WTC11 (cell line): ENCODE data around the gene VAMP7.

DNA sequence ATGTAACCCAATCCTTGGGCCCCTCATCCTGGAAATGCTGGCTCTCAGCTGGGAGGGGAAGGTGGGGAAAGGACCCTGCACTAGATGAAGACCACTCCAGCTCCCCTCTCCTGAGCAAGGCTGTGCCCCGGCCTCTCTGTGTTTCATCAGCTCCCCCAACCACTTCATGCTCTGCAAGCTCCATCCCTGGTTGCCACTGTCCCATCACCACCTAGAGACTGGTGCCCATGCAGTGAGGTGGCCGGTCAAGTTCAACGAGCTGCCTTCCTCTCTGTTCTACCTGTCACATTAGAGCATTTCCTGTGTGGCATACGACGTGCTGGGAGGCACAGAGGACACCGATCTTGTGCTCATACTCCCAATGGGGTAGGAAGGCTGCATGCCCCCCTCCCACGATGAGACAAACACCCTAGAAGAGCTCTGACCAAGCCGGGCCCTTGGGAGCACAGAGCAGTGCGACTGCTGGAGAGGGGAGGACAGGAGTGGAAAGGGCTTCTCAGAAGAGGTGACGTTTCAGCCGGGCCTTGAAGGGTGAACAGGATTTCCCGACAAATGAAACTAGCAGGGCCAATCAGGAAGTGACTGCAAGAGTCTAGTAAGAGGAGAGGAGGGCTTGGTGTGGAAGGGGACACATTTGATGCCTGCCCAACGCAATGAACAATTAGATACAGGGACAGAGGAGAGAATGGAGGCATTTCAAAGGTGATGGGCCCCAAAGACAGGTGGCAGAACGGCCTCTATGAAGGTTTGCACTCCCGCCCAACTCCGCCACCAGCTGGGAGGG, 4.2 kb downstream of the HCFC1 start:
- PRO-cap = no peak

DNA sequence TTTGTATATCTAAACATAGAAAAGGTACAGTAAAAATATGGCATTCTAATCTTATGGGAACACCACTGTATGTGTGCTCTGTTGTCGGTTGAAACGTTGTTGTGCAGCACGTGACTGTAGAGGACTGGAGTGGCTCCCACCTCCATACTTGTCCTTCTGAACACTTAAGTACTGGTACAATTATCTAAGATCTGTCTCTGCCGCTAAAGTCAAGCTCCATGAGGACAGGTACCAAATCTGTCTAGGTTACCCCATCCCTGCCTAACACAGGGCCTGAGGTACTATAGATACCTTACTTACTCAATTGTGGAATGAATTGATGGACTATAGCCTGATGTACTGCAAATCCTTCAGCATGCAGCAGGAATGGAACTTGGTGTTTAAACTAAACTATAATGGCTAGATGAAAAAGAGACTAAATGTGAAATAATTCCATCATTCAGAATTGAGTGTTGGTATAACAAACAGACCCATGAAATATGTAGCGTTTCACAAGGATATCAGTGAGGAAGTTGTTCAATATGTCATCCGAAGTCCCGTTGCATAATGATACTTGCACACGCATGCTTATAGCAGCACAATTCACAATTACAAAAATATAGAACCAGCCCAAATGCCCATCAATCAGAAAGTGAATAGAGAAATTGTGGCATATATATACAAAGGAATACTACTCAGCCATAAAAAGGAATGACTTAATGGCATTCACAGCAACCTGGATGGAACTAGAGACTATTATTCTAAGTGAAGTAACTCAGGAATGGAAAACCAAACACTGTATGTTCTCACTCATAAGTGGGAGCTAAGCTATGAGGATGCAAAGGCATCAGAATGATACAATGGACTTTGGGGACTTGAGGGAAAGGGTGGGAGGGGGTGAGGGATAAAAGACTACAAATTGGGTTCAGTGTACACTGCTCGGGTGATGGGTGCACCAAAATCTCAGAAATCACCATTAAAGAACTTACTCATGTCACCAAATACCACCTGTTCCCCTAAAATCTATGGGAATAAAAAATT, 20.4 kb downstream of the MECP2 start:
- PRO-cap = no peak

GRCh38 chrX:154096066-154096509, 1.4 kb downstream of the MECP2 start:
- PRO-cap = no peak

- PRO-cap = no peak
Measured at GRCh38 chrX:154116252-154116866, 18.8 kb upstream of the MECP2 start.

GRCh38 chrX:154136435-154137334, 7.4 kb upstream of the OPN1LW start:
- PRO-cap = unidirectional peak, minus-strand start at chrX:154137129

DNA sequence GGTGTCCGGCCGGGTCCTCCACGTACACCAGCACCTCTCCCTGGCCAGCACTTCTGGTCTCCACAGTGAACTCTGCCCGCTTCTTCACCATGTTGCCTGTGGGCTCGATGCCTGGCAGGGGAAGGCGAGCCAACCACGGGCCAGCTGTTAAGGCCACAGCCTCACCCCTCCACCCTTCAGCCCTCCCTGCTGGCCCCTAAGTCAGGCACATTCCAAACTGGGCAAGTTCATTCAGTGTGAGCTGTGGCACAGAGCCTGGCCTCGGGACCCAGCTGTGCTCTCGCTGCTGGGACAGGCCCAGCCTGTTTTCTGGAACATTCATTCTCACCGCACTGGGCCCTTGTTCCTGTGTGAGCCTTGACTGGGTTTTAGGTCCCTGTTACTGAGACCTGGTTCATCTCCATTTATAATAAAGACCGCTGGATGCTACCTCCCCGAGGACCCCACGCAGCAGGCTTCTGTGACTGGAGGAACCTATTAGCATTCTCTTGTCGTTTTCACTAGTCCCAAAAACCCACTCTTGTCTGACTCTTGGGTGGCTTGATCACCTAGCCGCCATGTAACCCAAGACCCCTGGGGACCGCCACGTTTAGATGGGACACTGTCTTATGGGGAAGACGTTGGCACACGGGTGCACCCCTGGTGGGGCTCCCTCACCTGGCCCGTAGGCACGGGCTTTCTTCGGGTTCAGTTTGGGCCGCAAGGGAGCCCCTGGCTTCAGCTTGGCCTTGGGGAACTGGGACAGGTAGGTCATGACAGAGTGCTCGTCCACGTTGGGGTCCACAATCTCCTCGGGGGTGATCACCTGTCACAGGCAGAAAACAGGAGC, 7.5 kb downstream of the FLNA start:
- PRO-cap = no peak

GRCh38 chrX:154367569-154368286, 6.7 kb downstream of the FLNA start:
- PRO-cap = no peak

DNA sequence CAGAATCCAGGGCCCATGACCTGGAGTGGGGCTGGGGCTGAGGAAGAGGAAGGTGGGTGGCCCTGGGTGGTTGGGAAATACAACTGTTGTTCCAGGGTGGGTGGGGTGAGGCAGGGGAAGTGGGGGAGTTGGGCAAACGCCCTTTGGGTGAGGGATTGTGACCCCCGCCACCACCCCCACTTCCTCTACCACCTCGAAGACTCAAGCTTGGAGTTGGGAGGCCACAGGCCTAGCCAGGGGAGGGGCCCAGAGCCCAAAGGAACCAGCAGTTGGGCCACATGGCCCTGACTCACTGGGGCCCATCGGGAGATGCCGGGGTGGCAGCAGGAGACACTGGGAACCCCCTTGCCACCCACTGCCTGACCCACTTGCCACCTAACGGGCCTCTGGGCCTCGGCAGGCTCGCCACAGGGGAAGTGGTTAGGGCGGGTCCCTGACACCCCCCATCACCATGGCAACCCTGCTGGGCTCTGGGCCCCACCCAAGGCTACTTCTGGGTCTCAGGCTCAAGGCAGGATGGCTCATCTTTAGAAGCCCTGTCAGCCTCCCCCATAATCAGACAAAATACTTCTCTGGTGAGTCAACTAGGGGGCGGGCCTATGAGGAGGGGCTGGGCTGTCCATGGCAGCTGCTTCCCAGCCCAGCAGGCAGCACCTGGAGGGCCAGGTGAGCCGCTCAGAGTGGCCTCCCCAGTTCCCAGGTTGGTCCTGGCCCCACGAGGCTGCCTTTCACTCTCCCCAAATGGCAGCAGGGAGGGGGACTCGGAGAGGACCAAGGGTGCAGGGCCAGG, 5.7 kb downstream of the FLNA start:
- PRO-cap = bidirectional peak, plus-strand start at position 646 of the sequence, minus-strand start at position 514 of the sequence

DNA sequence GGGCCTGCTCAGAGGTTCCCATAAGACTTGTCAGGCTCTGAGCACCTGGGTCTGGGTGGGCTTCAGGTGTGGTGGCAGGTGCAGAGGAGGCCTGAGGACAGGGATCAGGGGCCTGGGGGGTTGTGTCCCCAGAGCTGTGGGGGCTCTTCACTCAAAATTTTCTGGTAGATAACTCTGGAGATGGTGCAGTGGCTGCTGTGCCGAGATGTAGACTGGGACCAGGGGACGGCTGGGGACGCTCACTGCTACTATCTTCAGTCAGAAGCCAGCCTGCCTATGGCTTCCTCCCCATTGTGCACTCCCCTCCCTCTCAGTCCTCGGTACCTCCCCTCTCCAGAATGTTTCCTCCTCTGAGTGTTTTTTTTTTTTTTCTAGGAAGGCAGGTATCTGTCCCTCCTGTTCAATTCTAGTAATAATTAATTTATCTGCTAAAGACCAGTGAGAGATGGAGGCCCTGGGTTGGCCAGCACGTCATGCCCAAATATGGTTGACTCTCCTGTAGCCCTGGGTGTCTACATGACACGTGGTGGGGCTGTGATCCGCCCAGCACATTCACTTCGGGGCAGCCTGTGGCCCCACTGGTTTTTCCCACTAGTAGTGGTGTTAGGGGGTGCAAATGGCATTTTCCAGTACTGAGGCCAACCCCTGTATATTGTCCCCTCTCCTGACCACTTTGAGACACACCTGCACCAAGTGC, 1.9 kb downstream of the FLNA start:
- PRO-cap = no peak

GRCh38 chrX:154382301-154382550, 3.1 kb downstream of the EMD start:
- PRO-cap = no peak

GRCh38 chrX:154390007-154390478, 8.1 kb upstream of the RPL10 start:
- PRO-cap = unidirectional peak, plus-strand start at chrX:154390288

DNA sequence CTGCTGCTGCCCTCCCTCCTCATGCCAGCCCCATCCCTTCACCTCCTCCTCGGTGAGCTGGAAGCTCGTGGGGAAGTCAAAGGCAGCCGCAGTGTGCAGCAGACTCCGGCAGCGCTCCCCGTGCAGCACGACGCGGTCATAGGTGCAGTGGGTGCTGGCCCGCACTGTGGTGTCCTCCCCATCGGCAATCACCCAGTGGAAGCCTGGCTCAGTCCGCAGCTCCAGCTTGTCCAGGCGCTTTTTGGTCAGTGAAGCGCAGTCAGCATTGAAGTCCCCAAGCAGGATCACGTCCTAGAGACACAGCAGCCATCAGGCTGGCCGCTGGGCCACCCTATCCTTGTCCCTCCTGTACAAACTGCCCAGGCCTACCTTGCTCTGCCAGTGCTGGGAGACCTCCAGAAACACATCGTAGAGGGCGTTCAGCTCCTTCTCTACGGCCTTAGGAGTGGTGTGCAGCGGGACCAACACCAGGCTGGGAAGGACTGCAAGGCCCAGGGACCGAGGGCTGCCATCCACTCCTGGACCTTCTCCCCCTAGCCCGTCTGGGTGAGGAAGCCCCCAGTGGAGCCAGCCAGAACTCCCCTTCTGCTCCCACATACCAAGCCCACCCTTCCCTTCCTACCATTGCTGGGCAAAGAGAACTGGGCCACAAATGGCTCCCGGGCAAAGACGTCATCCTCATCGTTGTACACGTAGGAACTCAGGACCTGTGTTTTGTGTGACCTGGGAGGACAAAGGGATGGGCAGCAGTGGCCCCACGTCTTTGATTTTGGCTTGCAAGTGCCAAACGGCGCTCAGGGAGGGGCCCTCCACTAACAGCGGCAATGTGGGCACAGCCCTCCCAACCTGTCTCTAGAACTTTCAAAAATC, 5.0 kb downstream of the RPL10 start:
- PRO-cap = no peak

DNA sequence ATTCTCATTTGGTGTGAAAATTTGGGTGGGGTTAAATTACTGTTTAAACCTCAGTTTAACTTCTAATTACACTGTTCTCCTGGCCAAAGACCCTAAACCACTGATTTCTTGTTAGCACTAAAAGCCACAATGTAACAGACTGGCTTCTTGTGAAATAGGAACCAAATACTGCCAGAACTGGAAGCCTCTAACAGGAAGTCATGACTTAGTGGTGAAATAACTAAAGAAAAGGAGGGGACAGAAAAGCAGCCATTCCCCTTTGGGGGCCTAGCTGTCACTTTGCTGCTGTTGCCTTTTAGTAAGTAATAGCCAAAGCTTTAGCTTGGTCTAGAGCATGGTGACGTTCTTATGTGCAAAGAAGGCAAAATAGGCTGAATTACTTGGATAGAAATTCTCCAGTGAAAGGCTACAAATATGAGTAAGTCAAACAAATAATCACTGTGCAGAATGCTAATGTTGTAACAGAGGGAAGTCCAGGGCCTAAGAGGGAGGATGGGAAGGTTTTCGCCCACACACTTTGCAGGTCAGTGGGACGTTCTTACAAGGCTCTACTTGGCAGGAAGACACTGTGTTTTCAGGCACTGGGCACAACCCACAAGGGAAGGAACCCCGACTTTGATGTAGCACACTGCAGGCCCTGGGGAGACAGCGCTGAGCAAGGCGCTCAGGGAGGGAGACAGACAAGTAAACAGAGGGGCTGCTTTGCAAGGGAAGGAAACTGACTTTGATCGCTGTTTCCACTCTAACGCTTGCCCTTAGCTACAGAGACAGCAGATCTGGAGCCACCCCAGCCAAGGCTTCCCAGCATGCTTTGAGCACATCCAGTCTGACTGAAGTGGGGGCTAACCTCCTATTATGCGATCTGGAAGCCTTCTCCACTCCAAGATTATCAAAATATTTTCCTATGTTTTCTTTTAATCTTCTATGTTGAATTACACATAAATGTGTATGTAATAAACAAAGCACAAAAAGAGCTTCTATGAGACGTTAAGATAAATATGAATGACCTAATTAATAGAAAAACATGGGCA, 16.6 kb downstream of the GAB3 start:
- PRO-cap = no peak

- PRO-cap = no peak
Measured at GRCh38 chrX:154761352-154762287, 1.0 kb upstream of the DKC1 start.

DNA sequence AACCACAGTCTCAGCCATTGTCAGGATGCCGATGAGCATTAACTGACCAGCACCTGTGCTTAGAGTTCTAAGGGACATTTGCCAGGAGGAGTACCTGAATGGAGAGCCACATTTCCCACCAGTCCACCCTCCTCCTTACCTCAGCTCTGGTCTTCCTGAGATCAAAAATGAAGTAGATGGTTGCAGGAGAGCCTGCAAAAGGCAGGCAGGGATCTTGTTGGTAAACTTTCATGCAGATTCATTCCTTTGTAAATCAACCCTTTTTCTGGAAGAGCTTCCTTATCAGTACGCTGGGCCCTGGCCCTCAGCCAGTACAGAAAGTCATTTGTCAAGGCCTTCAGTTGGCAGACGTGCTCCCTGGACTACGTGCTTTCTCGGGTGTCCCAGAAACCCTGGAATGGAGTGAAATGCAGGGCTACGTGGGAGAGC, 68.7 kb upstream of the VBP1 start:
- PRO-cap = no peak

- PRO-cap = no peak
Measured at GRCh38 chrX:155188974-155189405, 27.3 kb upstream of the VBP1 start.

GRCh38 chrX:155215432-155215711, 888 bp upstream of the VBP1 start:
- PRO-cap = no peak

DNA sequence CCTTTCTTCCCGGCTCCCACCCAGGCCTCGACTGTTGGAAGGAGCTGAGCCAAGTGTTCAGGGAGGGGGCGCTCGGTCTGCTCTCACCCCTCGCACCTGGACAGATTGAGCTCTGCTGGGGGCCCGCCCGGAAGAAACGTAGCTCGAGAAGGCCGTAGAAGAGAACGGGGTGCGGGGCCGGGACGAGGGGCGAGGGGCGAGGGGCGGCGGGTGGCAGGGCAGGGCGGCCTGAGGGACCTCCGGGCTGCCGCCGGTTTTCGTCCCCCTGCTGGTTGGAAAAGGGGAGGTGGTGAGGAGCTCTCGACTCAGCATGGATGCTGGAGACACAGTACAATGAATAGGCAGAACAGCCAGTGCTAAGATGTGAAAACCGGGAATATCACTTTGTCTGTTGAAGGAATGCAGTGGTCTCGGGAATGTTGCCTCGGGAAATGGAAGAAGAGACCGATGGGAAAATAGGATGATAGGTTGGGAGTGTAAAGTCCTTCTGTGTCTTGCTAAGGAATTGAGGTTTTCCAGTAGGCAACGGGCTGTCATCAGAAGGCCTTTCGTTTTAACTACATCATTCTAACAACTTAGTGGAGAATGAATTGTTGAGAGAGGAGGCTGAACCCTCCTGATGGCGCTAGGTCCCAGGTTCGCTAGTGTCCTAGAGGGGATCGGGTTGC, 500 bp downstream of the VBP1 start:
- PRO-cap = bidirectional peak, plus-strand start at position 192 of the sequence, minus-strand start at position 107 of the sequence

GRCh38 chrX:155683618-155684345, 71.0 kb upstream of the TMLHE start:
- PRO-cap = no peak

DNA sequence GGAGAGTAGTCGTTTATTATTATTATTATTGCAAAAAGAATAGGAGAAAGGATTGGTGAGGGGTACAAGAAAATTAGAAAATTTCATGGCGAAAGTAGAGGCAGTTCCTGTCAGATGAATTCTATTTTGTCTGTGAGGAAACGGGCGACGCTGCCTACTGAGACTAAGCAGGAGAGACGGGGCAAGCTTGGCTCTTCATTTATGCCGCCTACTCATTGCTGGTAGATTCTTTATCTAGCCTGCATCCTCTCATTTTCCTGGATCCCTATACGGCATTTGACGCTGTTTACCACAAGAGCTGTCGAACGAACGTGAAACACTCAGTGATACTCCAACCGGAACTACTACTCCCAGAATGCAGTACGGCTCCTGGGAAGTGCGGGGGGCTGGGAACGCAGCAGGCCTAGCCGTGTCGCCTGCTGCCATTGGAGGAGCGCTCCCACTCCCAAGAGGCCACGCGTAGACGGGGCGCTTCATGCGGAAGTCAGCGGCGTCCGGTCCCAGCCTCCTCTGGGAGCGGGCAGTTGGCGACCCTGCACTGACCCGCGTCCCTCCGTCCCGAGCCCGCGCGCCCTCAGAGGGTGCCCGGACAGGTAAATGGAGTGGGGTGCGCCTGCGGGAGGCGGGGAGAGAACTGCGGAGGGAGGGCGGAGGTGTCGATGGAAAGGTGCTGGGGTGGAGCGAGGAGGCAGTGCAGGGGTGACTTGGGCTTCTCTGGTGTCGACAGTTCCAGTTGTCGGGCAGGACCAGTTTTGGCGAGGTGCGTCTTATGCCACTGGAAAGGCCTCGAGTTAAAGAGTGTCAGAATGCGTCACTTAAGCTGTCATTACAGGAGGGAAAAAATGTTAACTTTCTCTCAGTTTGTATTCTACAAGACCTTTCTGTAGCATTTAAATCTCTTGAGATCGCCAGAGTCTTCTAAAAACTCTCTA, at the start of gene VAMP7:
VAMP7 (plus strand) TSS at position 490 of the 932 bp plus-strand sequence.
- PRO-cap = bidirectional peak, plus-strand start at position 523 of the sequence, minus-strand start at position 278 of the sequence